Measurements from ENCODE around the genes CCDC167 and GLO1.

DNA sequence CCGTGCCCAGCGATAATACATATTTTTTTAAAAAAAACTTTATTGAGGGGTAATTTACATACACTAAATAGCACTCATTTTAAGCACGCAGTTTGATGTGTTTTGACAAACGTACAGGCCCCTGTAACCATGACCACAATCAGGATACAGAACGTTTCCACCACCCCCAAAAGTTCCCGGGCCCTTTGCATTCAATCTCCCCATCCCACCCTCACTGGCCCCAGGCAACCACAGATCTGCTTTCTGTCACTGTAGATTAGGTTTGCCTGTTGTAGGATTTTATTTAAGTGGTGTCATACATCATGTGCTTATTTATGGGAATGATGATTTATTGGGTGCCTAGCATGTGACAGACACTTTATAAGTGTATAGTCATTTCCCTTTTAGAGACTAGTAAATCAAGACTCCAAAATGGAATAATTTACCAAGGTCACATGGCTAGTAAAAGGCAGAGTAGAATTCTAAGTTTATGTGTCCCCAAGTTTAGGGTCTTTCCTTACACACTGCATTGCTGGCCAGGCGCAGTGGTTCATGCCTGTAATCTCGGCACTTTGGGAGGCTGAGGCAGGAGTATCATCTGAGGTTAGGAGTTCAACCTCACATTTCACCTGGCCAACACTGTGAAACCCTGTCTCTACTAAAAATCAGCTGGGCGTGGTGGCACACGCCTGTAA is 22.0 kb downstream of the PIM1 start:
- PRO-cap = no peak
- RAMPAGE, long total RNA, 4 experiments = no peak in any of the 4 experiments

- PRO-cap = no peak
- RAMPAGE, long total RNA, 4 experiments = no peak in any of the 4 experiments
Observed at GRCh38 chr6:37423552-37424305, 9.3 kb upstream of the CMTR1 start.

GRCh38 chr6:37433352-37434490 is 700 bp downstream of the CMTR1 start:
- PRO-cap = no peak
- RAMPAGE, long total RNA, 4 experiments = no peak in any of the 4 experiments

- PRO-cap = no peak
- RAMPAGE, long total RNA, 4 experiments = start-site peak on the plus strand in 1 of 4 experiments, at chr6:37446290-37446441 at its widest, 36 reads per replicate
Observed at GRCh38 chr6:37446195-37446565, 13.2 kb downstream of the CMTR1 start.

GRCh38 chr6:37499311-37500443 is at the start of gene CCDC167:
Gene CCDC167, minus strand, starts transcription at chr6:37499893.
- PRO-cap = no peak
- RAMPAGE, long total RNA, 4 experiments = start-site peak on the minus strand in 4 of 4 experiments, at chr6:37499873-37499906 at its widest, 33 to 97 reads per replicate

GRCh38 chr6:37766037-37766349 is 53.5 kb upstream of the ZFAND3 start:
- PRO-cap = no peak
- RAMPAGE, long total RNA, 4 experiments = no peak in any of the 4 experiments

- PRO-cap = no peak
- RAMPAGE, long total RNA, 4 experiments = no peak in any of the 4 experiments
Observed at GRCh38 chr6:37799290-37799778, 20.2 kb upstream of the ZFAND3 start.

GRCh38 chr6:37822296-37822915 is 2.9 kb downstream of the ZFAND3 start:
- PRO-cap = no peak
- RAMPAGE, long total RNA, 4 experiments = no peak in any of the 4 experiments

DNA sequence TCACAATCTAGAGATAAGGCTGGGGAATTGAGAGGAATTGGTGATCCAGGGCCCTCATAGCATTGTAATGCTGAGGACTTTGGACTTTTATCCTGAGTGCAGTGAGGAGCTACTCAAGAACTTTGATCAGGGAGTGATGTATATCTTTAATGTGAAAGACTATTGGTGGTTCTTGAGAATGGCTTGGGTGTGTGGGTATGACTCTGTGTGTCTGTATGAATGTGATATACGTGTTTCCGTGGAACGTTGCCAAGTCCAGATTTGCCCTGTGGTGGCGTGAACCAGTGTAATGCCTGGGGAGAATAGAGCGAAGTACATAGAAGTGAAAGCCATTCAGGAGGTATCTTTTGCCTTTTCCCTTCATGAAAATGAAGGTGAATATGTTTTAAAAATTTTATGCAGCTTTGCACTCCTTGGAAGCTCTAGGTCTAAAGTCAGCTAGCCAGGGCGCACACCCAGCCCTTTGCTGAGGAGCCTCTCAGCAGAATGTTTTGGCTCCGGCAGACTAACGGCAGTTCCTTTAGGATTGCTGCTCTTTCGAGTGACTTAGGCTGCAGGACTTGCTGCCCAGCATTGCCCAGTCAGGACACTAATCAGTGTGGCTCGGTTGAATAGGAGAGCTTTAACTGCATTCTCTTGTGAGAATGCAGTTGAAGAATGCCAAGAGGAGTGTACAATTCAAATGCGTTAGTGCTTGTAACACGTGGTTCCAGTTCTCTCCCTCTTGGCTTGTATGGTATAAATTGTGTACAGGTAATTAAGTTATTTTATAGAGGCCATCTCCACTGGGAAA is 3.6 kb downstream of the ZFAND3 start:
- PRO-cap = no peak
- RAMPAGE, long total RNA, 4 experiments = no peak in any of the 4 experiments

DNA sequence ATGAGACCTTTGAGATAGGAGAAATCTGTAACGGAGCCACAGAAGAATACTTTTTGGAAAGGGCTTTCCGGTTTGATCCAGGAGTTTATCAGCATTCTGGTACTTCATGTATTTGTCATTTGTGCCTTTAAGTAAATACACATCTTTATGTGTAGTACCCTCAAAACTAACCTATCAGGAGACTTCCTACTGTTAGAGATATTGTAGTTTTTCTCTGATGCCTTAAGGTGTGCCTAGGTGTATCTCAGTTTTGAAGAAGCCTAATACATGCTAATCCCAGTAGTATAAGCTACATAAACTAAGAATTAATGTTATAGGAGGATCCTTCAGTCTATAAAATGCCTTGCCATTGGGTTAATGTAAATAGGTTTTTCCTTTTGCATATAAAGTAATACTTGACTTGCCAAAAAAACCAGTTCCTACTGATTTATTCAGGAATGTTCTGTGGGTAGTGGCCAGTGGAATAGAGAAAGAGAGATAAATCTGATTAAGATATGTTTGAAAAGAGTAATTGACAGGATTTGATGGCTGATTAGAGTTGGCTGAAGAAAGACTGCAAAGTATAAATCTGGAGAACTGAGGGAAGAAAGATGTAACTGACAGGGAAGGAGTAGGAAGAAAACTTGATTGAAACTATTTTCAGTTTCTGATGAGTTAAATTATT is 273.4 kb downstream of the ZFAND3 start:
- PRO-cap = no peak
- RAMPAGE, long total RNA, 4 experiments = start-site peak on the plus strand in 1 of 4 experiments, centred at positions 327 to 437 of the sequence, 7 to 9 reads per replicate

- PRO-cap = no peak
- RAMPAGE, long total RNA, 4 experiments = no peak in any of the 4 experiments
Observed at GRCh38 chr6:38264281-38265003, 375.3 kb downstream of the BTBD9 start.

DNA sequence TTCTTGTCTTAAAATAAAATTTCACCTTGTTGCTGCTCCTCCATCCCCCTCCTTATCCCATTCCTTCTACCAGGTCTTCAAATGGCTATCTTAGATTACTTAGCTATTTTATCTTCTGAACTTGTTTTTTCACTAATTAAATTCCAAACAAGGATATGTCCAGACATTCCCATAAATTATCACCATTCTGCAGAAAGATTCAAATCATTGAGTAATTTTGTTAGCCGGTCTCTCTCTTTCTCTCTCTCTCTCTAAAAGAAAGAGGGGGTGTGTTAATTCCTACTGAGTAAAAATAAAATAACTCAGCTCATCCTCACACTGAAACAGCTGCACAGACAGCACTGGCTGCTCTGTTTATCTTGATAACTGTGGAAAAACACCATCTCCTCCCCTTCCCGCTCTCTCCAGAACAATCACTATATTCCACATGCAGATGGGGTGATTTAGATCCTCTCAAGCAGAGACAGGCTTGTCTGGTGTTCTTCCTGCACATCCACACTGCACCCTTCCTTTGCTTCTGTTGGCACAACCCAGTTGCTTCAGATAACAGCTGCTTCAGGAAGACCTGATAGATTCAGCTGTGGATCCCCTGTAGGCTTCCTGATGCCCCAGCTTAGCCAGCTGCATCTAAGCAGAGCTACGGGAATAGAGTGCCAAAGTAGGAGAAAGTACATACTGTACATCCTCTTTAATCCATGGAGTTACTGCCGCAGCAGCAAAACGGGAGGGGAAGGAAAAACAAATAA is 281.8 kb downstream of the BTBD9 start:
- PRO-cap = no peak
- RAMPAGE, long total RNA, 4 experiments = no peak in any of the 4 experiments

DNA sequence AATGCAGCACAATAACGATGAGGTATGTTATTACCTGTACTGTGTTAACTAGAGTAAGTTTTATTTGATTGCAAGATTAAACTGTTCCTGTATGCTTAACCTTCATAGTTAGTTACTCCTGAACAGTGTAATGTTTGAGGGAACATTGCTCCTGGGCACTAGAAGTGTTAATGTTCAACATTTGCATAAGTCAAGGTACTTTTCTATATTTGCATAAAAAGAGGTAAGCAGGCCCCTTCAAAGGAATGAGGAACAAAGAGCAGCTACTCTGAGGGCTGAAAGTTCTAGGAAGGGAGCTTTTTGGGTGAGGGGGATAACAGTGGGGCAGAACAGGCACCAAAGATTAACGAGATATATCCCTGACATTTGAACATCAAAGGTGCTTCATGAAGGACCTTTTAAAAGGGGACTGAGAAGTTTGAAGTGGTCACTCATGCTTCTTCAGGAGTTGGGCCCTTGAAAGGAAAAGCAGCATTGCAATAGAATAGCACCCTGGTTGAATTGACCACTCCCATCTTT is 211.9 kb downstream of the BTBD9 start:
- PRO-cap = no peak
- RAMPAGE, long total RNA, 4 experiments = no peak in any of the 4 experiments

- PRO-cap = no peak
- RAMPAGE, long total RNA, 4 experiments = no peak in any of the 4 experiments
Observed at GRCh38 chr6:38486130-38486723, 153.5 kb downstream of the BTBD9 start.

DNA sequence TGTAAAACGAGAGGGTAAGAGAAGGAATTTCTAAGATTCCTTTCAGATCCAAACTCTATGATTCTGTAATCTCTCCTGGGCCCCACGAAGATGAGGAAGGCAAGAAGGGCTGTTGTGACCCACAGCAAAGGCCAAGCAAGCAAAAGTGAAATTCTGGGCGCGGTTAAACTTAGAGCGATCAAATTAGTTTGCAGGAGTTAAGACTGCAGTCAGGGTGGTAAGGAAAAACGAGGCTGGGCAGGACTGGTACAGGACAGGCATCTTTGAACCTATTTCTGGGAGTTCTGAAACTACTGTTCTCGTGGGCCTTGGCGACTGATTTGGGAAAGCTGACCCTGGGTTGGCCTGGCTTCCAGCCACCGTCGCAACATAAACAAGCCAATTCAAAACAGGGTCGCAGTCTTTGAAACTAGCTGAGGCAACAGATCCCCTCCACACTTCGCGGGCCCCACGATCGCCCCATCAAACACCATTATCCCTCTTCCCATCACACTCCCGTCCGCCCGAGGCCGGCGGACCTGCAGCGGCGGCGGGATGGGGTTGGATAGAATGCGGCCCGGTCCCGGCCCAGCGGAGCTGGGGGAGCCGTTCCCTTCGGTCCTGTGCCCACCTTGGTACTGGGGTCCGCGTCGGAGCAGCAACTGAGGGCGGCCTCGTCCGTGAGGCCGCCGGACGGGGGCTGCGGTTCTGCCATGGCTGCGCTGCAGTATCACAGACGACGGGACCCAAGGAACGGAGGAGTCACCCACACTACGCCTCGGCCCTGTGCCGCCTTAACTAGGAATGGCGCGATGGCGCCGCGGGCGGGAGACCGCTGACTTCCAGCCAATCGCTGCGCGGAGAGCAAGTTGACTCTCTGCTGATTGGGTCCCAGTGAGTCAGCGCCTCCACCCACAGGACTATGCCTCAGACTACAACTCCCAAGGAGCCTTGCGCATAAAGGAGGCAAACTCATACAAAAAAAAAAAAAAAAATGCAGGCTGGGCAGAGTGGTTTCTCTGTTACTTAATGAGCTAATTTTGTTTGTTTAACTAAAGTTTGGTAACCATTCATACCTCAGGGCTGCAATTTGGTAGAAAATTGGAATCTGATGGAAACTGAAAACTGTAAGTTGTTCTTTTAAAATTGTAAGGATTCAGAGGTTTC is at the start of gene GLO1:
Gene GLO1, minus strand, starts transcription at position 785 of the 1,146 bp plus-strand sequence.
- PRO-cap = unidirectional peak, minus-strand start at position 785 of the sequence
- RAMPAGE, long total RNA, 4 experiments = start-site peak on the minus strand in 4 of 4 experiments, centred at positions 739 to 761 of the sequence, 79 to 951 reads per replicate

GRCh38 chr6:38713509-38714263 is 1.4 kb upstream of the DNAH8 start:
- PRO-cap = no peak
- RAMPAGE, long total RNA, 4 experiments = no peak in any of the 4 experiments

- PRO-cap = no peak
- RAMPAGE, long total RNA, 4 experiments = no peak in any of the 4 experiments
Observed at GRCh38 chr6:39057445-39058006, 8.9 kb downstream of the GLP1R start.

- PRO-cap = no peak
- RAMPAGE, long total RNA, 4 experiments = no peak in any of the 4 experiments
Observed at GRCh38 chr6:39206110-39206906, 23.0 kb downstream of the KCNK5 start.

GRCh38 chr6:39225004-39226138 is 3.9 kb downstream of the KCNK5 start:
- PRO-cap = no peak
- RAMPAGE, long total RNA, 4 experiments = no peak in any of the 4 experiments

- PRO-cap = no peak
- RAMPAGE, long total RNA, 4 experiments = no peak in any of the 4 experiments
Observed at GRCh38 chr6:39280119-39280866, 33.9 kb downstream of the KCNK17 start.